Hematopoietic multipotent progenitor cell (in vitro differentiated cells): Measurements from ENCODE around the genes BUB1B, KNSTRN, CCDC32, GCHFR and VPS18.

GRCh38 chr15:39629820-39630454, 49.1 kb downstream of the THBS1 start:
- CAGE, long polyA plus RNA: no peak

DNA sequence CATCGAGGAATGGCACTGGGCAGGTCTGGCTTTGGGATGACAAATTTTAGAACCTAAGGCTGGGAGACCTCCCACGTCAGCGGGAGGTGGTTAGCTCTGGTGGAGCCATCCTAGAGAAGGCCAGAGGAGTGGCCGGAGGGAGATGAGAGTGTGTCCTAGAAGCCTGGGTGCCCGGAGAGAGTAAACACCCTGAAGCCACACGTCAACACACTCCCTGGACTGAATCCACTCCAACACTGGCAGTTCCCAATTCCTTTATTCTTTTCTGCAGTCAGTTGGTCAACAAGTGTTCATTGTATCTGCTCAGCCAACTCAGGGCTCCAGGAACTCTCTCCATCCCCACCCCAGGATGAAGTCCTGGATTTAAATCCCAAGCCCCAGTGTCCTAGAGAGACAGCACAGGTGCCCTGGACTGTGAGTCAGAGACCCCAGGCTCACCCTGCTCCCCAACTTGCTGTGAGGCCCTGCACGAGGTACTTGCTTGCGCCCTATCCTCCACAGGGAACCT, 5.5 kb upstream of the SRP14 start:
- CAGE, long polyA plus RNA: no peak

DNA sequence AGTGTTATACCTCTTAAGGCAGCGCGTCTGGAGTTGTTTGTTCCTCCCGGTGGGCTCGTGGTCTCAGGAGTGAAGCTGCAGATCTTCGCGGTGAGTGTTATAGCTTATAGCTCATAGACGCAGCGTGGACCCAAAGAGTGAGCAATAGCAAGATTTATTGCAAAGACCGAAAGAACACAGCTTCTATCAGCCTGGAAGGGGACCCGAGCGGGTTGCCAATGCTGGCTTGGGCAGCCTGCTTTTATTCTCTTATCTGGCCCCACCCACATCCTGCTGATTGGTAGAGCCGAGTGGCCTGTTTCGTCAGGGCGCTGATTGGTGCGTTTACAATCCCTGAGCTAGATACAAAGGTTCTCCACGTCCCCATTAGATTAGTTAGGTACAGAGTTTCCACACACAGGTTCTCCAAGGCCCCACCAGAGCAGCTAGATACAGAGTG, 34.5 kb downstream of the BMF start:
- CAGE, long polyA plus RNA: no peak

DNA sequence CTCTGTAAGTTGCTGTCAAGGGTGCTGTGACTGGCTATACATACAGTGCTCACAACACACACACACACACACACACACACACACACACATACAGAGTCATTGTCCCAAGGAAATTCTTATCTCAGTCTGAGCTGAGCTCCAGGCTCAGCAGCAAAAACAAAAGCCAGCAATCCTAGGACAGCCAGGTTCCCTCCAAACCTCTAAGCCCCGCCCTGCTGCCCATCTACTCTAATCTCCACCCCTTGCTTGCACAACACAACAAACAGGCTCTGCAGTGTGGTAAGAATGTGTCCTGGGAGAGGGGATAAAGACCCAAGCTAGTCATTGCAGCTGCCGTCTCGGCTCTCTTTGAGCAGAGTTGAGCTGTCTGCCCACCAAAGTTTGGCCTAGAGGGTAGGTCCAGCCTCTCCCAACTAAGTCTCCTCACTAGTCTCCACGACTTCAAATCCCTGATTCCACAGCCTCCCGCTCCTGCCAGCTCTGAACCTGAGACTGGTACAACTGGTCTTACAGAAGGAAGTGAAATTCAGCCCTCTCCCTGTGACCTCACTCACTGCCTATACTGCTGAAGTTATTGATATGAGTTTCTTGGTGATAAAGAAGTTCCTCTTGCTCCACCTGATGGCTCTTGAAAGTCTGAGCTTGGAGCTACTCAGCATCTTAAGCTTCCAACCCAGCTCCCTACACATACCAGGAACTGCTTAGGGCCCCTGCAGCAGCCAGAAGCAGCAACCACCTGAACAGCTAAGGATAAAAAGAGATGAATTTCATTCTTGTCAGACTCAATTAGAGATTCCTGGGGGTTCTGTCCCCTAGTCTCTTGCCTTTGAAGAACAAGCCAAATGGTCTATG, 2.0 kb downstream of the BMF start:
- CAGE, long polyA plus RNA: no peak

DNA sequence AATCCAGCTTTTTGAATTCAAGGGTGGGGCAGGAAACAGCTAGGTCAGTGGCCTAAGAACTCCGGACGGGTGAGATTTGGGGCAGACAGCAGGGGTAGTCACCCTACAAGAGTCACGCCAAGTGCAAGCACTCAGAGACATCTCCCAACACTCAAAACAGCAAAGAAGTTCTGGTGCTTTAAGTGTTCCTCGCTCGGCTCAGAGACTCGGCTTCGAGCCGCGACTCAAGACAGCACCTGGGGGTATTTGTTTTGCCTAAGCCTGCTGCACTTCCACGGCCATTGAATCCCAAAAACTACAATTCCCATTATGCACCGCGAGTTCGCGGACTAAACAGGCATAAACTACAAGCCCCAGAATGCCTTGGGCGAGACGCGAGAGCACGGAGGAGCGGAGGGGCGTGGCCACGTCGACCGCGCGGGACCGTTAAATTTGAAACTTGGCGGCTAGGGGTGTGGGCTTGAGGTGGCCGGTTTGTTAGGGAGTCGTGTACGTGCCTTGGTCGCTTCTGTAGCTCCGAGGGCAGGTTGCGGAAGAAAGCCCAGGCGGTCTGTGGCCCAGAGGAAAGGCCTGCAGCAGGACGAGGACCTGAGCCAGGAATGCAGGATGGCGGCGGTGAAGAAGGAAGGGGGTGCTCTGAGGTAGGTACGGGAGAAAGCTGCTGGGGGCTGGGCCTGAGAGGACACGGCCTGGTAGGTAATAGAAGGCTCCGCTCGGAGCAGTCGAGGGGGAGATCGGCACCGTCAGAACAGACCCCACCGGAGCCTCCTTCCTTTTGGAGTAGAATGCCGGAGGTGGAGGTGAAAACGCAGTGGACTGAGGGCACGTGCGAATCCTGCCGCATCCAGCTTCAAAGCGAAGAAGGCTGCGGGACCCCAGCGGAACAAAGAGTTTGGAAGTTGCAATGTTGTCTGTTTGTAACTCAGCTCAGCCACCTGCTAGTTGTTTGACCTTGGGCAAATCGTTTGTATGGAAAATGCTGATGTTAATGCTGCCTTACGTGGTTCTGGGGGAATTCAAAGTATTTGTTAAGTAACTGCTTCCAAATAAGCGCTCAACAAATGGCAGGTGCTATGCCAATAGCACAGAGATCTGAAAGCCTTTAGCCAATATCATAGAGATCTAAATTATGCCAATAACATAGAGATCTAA, at the start of gene BUB1B:
Gene BUB1B (plus strand): TSS at position 455 of the 1,152 bp plus-strand sequence.
- CAGE, long polyA plus RNA: start-site peak on the plus strand centred at position 457 of the sequence, 31 bp wide, 47 reads

DNA sequence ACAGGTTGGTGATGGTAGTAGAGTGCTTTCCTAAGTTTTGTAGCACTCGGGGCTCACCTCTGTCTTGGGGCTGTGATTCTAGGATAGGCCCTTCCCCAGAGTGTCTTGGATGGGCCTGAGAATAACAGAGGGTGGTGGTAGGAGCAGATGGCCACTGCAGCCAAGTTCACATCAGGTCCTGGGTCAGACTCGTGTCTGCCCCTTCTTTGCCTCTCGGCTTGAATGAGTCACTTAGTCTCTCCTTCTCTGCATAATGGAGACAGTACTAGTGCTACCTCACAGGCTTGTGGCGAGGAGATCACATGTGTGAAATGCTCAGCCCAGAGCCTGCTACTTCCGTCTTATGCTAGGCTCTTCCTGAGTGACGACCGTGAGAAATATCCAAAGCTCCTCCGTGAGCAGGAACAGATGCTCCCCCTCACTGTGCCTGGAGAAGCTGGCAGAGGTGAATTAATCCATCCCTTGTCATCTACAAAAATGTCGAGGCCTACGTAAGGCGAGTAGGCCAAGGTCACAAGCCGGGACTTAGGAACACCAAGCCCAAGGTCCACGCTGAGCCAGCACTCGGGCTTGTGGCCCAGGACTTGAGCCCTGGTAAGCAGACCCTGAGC, 17.7 kb downstream of the PAK6 start:
- CAGE, long polyA plus RNA: no peak

DNA sequence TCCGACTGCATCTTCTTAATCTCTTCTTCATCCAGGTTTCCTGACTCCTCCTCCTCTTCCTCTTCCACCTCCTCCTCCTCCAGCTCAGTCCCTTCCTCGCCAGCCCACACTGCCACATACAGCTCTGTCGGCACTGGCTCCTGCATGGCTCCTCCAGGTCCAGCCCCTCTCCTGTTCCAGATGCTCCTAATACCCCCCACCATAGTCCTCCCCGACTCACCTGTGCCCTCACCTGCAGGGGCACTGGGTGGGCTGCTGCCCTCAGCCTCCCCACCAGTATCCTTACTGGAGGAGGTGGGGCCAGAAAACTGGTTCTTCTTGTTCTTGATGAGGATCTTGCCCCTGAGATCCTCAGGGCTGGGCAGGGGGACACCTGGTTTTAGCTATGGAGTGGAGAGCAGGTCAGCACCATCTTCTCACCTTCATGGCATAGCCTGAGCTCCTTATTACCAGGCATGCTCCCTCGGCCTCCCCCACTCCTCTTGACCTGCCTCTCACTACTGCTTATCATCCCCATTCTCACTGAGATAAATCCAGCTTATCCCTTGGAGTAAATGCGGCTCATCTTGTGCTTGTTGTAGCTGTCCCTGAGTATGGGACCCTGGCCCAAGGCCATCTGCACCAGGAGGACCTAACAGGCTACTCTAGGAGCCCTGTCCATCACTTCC, 11.1 kb downstream of the PLCB2 start:
- CAGE, long polyA plus RNA: no peak

GRCh38 chr15:40348995-40349912, 1.6 kb upstream of the PHGR1 start:
- CAGE, long polyA plus RNA: no peak

GRCh38 chr15:40382564-40383781, at the start of gene KNSTRN:
Gene KNSTRN (plus strand): TSS chr15:40382721.
- CAGE, long polyA plus RNA: start-site peak on the plus strand at chr15:40382958-40382968, 19 reads

GRCh38 chr15:40412230-40413008, 6.8 kb downstream of the IVD start:
- CAGE, long polyA plus RNA: no peak

DNA sequence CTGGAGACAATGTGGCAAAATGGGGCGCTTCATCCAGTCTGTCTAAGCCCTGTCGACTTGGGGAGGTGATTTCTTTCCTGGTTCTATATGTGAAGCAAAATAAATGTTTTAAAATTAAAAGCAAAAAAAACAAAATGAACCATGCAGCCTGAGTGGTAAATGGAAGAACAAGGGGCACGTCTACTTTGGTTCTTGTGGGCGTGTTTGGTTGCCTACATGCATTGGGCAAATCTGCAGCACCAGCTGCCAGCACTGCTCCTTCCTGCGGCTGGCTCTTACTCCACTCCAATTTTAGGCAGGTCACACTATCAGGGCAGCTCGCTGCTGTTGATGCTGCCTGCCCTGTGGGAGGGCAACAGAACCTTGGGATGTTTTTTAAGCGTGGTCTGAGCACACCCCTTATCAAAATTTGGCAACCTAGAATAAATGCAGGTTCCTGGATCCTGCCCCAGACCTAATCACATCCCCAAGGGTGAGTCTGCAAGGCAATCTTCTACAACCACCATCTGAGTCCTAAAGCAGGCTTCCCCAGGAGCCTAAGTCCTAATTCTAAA, 15.7 kb downstream of the IVD start:
- CAGE, long polyA plus RNA: no peak

DNA sequence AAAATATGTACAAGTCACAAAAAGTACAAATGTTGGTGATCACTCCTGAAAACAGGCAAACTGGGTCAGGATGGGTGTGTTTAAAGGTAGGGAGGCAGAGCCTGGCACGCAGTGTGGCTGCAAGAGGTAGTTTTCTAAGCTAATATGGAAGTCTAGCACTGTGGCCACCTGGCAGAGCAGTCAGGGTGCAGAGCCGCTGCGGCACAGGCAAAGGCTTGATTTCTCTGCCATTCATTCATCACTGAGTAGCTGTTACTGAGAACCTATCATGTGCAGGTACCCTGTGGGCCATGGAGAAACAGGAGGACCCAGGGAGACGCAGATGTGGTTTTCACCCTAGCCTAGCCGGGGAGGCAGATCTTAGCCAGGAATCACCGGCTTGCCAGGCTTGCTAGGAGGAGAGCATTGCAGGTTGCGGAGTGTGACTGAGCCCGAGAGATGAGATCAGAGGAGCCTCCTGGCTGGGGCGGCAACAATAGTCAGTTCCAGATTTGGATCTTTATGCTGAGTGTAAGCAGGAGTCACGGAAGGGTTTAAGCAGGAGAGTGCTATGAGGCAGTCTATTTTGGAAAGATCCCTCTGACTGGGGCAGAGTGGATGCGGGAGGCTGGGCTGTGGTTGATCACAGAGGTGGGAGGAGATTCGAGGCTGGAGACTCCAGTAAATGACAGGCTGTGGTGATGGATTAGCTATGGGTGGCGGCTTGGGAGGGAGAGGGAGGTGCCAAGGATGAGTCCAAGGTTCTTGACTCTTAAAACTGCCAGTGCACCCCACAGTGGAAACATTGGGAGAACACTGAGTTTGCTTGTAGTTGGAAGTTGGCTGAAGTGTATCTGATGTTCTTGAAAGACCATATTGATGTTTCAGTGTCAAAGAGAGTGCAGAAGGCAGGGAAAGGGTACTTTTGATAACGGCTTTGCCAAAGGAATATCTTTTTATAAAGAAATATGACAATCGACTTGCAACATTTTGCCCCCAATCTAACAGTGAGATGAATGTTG, 10.5 kb upstream of the BAHD1 start:
- CAGE, long polyA plus RNA: no peak

- CAGE, long polyA plus RNA: no peak
These were observed 6.3 kb upstream of the CHST14 start for GRCh38 chr15:40464409-40464962.

- CAGE, long polyA plus RNA: no peak
These were observed at the start of gene CCDC32 for GRCh38 chr15:40564222-40565427. Gene CCDC32 (minus strand): TSS chr15:40565042.

DNA sequence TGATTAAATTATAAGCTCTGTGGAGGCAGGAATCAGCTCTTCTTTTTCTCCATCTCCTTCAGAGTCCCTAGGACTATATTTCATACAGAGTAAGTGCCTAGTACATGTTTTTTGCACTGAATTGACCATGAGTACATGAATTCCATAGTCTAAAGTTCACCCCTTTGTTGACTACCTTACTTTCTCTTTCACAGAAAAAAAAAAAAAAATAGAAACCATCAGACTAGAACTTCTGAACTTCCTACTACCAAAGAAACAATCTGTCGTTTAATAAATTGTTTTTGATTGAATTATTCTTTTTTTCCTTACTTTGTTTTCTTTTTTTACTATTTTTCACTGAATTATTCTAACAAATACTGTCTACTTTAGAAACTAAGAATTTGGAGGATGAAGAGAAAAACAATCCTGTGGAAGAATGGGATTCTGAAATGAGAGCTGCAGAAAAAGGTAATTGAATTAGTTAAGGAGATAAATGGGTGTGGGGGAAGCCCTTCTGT, 45.0 kb upstream of the RAD51 start:
- CAGE, long polyA plus RNA: no peak

DNA sequence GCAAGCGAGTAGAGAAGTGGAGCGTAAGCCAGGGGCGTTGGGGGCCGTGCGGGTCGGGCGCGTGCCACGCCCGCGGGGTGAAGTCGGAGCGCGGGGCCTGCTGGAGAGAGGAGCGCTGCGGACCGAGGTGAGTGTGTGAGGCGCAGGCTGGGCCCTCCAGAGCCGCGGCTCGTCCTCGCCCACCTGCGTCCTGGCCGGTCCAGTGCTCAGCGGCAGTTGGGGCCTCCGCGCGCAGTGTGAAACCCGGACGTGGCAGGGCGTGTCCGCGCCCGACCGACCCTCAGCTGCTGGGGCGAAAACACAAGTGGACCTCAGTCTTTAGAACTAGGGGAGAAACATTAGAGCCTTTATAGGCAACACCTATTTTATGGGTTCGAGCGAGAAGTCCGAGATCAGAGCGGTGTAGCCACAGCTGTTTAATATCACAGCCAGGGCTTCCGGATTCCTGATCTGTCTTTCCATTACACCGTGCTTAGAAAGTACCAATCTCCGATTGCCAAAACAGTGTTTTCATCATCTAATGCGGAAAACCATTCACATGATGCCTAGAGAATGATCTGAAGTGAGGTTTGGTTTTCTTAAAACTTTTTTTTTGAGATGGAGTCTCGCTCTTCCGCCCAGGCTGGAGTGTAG, 441 bp downstream of the RAD51 start:
- CAGE, long polyA plus RNA: no peak

GRCh38 chr15:40763653-40764603, at the start of gene GCHFR:
Gene GCHFR (plus strand): TSS chr15:40764068.
- CAGE, long polyA plus RNA: no peak

DNA sequence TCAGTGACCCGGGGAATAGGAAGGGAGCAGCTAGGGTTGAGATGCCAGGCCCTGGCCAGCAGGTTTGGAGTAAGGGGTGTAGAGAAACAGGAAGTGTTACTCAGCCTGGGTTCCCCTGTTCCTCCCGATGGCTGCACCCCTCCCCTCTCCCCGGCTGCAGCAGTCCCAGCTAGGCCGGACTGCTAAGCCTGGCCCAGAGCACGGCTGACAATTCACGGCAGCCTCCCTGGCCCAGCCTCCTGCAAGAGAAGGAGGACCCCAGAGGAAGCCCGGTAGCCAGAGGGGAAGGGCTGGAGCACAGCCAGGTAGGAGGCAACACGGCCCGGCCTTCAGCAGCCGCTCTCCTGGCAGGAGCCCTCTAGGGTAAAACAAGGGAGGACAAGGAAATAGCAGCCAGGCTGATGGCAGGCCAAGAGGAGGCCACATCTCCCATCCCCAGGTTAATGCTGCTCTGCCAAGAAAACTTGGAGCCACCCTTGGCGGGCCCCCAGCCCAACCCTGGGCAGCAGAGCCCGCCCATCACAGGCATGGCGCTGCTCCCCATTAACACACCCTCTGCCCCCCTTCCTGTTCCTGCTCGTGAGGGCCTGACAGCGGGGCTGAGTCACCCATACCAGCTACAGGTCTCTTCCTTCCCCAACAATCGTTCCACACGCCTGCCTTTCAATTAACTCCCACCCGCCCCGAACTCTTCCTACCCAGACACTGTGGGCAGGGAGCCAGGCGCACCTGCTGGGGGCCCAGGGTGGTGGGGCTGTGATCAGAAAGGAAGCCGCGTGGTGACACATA, 575 bp upstream of the C15orf62 start:
- CAGE, long polyA plus RNA: no peak

DNA sequence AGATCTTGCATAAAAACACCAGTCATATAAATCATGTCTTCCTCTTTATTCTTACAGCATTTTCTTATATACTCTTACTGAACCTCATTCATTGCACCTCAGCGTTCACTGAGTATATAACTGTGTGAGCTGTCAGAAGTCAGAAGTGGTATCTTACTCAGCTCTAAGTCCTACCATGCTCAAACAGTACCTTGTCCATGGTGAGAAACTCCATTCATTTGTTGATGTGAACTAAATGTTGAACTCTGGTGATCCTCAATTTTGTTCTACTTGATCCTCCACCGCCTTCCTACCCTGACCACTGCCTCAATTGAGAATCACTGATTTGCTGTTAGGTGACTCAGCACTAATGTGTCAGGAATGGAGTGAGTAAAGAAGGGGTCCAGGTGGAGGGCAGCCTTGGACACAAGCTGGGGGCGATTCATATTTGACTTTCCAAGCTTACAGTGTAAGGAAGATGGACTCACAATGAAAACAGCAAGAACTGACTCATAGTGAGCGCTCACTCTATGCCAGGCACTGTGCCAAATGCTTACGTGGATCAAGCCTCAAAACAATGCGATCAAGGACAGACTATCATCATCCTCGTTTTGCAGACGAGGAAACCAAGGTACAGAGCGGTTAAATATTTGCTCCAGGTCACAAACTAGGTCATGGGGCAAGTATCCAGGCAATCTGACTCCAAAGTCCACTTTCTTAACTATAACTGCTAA, 13.5 kb upstream of the ZFYVE19 start:
- CAGE, long polyA plus RNA: no peak

DNA sequence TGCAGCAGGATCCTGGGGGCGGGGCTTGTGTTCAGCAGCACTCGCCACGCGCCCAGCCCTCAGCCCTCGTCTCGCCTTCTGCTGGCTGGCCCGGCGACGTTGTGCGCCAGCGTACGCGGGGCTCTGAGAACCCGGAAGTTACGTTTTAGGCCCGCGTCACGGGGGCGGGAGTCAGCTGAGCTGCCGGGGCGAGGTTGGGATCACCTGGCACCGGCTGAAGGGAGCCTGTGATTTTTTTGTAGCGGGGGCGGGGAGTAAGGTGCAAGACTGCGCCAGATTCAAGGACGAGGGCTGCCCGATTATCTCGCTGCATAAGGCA, at the start of gene VPS18:
Gene VPS18 (plus strand): TSS at position 170 of the 319 bp plus-strand sequence.
- CAGE, long polyA plus RNA: no peak